ENCODE measurements around the genes DCLK3 and CTDSPL.

GRCh38 chr3:33146899-33147242 is 33.1 kb downstream of the CRTAP start:
- PRO-cap, result no peak

GRCh38 chr3:33866095-33866978 is 67.9 kb downstream of the PDCD6IP start:
- PRO-cap, result no peak

DNA sequence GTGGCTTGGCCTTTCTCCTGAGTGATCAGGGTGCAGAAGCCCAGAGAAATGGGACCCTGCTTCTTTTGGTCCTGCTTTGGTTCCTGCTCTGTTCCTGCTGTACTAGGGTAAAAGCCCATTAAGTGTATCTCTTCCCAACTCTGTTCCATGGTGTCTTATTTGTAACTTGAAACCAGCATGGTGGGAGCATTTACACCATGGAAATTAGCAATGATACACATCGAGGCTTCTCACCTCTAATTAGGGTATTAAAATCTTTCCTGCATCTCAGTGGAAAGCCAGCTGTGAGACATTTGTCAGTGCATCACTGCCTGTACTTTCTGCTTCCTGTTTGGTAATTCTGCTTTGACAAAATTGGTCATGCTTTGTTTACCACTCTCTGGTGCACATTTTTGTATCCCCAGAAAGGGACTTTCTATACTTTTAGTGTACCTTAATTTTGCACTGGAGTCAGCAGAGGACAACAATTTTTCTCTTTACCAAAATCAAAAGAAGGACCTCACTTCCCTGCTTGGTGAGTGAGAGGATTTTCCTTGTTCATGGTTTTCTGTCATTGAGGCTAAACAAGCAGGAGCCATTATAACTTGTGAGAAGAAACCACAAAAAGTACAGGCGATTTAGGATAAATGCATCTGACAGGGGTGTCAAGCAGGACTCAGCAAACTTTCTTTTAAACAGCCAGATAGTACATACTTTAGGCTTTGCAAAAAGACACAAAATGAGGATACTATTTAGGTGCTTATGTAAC is 402.2 kb downstream of the PDCD6IP start:
- PRO-cap, result no peak

DNA sequence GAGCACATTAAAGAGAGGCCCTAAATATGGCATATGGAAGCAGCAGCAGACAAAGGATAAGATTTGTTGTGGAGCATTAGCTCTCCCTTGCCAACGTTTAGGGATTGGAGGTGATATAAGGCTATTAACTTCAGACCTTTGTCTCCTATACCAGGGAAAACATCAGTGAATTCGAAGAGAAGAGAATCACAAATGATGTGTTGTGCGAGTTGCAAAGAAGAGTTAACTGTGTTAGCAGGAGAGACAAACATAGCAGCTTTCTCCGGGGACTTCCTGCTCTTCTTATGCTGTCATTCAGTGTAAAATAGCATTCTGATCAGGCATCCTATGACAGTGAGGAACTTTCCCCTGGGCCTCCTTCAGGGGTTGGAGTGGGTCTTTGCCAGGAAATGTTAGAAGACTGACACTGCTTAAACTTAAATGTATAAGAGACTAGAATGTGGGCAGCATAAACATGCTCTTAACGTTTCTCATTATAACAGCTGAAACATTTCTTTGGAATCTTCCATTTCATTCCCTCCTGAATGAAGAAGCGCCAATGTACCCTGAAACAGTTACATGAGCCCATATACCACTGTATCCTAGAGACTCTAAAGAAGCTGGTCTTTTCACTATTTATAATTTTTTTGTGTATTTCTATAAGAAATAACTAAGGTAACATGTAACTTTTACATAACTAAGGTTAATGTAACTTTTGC is 782.7 kb upstream of the ARPP21 start:
- PRO-cap, result unidirectional peak, minus-strand start at position 286 of the sequence

DNA sequence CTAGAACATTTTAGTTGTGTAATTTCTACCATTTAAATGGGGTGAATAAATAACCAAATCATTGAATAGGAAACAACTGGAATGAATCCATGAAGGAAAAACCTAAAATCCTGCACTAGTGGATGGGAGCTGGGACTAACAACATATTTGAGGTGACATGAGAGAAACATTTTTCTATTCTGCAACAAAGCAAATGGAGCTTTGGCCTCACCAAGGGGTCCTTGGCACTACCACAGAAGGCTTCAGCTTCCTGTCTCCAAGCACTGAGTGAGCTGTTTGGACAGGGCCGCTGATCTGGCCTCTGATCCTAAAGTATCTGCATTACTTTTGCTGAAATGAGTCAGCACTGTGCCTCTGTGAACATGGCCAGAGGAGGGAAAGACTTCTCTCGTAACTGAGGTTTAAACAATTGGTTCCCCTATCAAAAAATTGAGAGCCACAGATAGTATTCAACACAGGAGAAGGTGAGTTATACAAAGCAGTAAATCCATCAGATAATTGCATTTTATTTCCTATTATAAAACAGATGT is 9.0 kb downstream of the ARPP21 start:
- PRO-cap, result no peak

DNA sequence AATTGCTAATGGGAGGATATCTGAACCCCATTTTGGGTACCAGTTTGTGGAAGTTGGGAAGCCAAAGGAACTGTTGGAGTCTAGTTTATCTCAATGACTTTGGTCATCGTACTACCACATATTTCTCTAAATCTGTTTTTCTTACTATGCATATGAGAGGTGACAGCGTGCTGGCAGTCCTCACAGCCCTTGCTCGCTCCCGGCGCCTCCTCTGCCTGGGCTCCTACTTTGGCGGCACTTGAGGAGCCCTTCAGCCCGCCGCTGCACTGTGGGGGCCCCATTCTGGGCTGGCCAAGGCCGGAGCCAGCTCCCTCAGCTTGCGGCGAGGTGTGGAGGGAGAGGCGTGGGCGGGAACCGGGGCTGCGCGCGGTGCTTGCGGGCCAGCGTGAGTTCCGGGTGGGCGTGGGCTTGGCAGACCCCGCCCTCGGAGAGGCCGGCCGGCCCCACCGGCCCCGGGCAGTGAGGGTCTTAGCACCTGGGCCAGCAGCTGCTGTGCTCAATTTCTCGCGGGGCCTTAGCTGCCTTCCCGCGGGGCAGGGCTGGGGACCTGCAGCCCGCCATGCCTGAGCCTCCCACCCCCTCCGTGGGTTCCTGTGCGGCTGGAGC is 72.8 kb downstream of the STAC start:
- PRO-cap, result no peak

DNA sequence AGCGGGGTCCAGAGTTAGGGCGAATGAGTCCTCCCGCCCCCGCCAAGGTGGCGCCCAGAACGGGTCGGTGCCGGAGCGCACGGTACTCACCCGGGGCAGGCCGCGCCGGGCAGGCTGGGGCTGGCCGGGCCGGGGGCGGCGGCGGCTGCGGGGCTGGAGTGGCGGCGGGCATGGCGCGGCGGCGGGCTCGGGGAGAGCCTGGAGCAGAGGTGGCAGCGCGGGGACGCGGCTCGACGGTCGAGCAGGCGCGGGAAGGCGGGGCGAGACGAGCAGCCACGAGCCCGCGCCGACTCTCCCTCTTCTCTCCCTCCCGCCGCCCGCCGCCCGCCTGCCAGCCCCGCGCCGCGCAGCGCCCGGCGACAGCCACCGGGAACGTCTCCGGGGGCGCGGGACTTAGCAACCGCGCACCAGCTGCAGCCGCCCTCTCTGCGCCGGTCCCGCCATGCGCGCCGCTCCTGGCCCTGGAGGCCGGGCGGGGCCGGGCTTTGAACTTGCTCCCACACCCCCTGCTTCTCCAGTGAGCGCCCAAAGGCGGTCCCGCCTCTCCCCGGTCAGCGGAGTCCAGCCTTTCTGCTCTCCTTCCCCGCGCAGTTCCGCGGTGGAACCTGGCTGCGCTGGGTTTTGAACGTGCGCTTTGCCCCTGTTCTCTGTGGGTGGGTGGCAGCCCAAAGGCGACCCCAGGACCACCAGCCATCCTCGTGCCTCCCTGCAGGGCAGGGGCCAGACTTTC is at the start of gene DCLK3:
Gene DCLK3, minus strand, starts transcription at position 462 of the 730 bp plus-strand sequence.
- PRO-cap, result no peak

DNA sequence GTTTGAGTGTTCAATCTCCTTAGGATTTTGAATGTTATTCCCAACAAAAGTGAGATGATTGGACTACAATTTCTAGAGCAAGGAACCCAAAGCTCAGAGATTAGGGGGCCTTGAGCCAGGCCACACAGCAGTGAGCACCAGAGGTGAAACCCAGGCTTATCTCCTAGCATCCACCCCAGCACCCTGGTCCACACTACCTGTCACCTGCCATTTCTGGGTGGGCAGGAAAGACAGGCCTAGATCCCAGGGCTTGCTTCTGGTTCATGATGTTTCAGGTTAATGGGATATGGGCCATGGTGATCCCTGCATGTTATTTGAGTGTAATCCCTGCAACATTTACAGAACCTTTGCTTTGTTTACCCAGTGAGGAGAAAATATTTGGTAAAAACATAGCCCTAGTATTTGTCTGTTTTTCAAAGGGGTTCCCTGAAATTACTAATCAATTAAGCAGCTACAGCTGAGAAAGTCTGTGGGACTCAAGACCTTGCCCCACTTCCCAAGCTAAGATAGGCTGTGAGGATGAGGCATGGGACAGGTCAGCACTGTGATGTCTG is 11.4 kb downstream of the TRANK1 start:
- PRO-cap, result no peak

DNA sequence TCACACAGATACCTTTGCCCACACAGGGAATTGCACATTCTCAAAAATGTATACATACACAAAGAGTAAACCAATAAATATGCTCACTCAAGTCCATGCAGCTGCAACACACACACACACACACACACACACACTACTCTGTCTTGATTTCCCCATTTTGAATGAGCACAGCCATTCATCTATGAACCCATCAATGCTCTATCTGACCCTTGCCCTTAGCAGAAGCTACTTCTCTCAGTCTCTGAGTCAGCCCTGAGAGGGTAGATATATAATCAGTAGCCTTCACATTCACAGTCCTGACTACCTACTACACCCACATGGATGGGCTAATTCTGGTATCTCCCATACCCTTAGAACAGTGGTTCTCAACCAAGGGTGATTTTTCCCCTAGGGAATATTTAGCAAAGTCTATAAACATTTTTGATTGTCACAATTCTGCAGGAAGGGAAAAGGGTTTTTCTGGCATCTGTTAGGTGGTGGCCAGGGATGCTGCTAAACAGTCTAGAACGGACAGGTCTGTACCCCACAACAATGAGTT is 9.9 kb upstream of the TRANK1 start:
- PRO-cap, result no peak

GRCh38 chr3:37244430-37244666 is 1.3 kb downstream of the GOLGA4 start:
- PRO-cap, result bidirectional peak, plus-strand start at chr3:37244458, minus-strand start at chr3:37244331

DNA sequence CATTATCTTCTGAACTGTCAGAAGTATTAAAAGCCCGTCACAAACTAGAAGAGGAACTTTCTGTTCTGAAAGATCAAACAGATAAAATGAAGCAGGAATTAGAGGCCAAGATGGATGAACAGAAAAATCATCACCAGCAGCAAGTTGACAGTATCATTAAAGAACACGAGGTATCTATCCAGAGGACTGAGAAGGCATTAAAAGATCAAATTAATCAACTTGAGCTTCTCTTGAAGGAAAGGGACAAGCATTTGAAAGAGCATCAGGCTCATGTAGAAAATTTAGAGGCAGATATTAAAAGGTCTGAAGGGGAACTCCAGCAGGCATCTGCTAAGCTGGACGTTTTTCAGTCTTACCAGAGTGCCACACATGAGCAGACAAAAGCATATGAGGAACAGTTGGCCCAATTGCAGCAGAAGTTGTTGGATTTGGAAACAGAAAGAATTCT is 80.9 kb downstream of the GOLGA4 start:
- PRO-cap, result no peak

- PRO-cap, result no peak
Observed at GRCh38 chr3:37325337-37326249, 82.5 kb downstream of the GOLGA4 start.

GRCh38 chr3:37385692-37386376 is 66.1 kb upstream of the ITGA9 start:
- PRO-cap, result no peak

DNA sequence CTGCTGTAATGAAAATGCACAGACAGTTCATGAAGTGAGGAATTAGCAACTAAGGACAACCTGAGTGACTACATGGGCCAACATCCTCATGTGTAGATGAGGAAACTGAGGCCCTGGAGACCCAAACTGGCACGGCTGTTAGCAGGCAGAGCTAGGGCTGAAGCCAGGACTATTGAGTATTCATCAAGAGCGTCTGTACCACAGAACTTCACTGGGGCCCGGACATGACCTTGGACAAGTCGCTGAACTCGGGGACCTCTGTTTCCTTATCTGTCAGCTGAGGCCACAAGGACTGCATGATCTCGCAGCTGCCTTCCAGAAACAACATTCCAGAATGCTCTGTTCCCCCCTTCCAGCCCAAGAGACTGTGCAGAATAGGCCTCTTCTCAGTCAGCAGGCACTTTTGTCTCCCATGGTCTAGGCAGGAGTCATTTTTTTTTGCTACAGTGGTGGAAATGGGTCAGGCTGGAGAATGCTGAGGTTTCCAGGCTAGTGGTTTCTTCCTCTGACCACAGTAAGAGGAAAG is 90.2 kb upstream of the CTDSPL start:
- PRO-cap, result bidirectional peak, plus-strand start at position 431 of the sequence, minus-strand start at position 336 of the sequence

DNA sequence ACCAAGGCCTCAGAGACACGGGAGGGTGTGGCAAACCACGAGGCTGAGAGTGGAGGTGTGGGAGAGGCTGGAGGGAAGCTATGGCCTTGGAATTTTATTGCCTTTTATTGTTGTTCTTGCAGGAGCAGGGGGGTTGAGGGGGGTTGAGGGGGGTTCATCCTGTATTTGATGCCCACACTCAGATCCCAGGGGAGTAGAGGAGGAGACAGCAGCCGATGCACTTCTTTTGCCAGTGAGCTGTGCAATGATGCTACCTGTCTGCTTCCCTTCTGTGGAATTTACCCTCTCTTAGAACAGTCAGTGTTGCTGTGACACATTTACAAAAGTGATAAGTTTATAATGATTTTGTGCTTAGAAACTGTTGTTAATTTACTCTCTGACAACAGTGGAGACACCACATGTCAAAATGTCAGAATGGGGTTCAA is 75.8 kb upstream of the CTDSPL start:
- PRO-cap, result no peak

DNA sequence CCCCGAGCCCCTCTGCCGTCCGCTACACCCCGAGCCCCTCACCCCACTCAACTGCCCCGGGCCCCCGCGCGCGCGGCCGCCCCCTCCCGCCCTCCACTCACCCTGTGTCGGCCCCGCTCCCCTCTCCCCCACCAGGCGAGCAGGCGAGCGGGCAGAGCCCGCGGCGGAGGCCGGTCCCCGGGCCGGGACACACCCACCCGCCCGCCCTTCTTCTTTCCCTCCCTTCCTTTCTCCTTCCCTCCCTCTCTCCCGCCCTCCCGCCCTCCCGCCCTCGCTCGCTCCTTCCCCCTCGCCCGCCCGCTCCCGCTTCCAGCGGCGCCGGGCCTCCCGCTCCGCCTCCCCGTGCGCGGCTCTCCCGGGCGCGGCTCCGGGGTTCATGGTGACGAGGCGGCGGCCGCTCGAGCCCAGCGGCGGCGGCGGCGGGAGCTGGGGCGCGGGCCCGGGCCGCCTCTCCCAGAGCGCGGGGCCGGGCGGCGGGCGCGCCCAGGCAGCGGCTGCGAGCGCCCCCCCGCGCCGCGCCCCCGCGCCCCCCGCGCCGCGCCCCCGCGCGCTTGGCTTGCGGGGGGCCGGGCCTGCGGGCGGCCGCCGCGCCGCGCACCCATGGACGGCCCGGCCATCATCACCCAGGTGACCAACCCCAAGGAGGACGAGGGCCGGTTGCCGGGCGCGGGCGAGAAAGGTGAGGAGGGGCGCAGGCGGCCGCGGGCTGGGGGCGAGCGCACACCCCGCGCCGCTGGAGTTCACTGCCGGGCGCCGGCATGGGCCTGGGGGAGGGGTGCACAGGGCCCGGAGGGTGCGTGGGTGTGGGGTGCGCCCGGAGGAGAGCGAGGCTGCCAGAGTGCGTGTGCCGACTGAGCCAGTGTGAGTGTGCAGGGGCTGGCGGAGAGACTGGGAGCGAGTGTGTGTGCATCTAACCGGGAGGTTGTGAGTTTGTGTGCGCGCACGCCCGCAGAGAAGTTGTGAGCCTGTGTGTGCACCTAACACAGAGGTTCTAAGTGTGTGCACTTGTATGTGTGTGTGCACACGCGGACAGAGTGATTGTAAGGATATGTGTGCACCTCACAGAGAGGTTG is at the start of gene CTDSPL:
Gene CTDSPL, plus strand, starts transcription at position 281 of the 1,073 bp plus-strand sequence.
- PRO-cap, result bidirectional peak, plus-strand start at position 352 of the sequence, minus-strand start at position 378 of the sequence

DNA sequence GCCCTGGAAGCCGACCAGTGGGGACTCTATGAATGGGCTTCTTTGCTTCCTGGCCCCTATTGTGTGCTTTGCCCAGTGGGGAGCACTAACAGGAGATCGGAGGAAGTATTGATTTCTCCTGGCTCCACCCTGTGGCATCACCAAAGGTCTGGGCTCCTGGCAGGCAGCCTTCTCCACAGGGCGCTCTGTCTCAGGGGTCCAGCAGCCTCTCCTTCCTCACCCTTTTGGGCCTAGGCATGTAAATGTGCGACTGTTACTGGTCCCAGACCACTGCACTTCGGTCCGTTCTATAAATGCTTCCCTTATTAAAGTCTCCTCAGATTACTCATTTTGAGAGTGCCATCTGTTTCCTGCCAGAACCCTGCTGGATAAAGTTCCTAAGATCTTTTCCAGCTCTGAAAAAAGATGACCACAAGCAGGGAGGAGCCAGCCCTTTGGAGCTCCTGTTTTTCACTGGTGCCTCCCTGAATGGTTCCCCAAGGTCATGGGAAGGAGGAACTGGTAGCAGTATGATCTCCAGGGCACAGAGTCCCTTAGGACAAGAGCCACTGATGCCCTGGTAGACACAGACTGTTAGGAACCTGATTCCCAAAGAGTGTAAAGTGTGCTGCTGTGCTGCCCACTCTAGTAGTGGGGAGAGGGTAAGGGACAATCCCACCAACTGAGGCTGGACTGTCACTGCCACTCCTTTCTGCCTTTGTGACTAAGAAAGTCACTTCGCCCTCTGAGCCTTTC is 44.6 kb downstream of the CTDSPL start:
- PRO-cap, result bidirectional peak, plus-strand start at position 396 of the sequence, minus-strand start at position 295 of the sequence

GRCh38 chr3:37944256-37945339 is 46.0 kb upstream of the VILL start:
- PRO-cap, result no peak

- PRO-cap, result no peak
Observed at GRCh38 chr3:37951473-37952318, 38.9 kb upstream of the VILL start.

- PRO-cap, result no peak
Observed at GRCh38 chr3:38116150-38117117, 20.5 kb downstream of the ACAA1 start.